Measurements from ENCODE around the gene SRGAP2.

DNA sequence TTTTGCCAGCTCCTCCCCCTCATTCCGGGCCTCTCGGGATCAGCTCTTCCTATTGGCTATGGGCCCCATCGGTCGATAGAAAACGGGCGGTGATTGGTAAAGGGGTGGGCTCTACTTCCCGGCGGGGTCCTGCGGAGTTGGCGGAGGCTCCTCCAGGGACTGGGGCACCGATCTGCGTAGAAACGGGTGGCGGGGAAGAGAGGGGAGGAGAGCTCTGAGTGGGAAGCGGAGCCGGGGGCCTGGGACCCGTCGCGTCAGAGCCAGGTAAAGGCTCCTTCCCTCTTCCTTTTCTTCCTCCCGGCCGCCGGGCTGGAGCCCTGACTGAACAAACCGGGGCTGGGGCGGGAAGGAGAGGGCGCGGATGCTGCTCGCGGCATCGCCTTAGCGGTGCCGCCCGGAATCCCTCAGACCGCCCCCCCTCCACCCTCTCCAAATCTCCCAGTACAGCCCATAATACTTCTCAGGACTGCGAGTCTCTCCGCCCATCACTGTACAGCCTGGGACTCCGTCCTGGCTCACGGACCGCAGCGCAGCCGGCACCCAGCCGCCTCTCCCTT, at the start of gene SRGAP2:
SRGAP2 (plus strand) TSS at position 155 of the 557 bp plus-strand sequence.
- PRO-cap = no peak
- RAMPAGE, long total RNA = no peak

- PRO-cap = no peak
- RAMPAGE, long total RNA = no peak
These were observed 90.1 kb upstream of the IKBKE start for GRCh38 chr1:206380230-206380577.

DNA sequence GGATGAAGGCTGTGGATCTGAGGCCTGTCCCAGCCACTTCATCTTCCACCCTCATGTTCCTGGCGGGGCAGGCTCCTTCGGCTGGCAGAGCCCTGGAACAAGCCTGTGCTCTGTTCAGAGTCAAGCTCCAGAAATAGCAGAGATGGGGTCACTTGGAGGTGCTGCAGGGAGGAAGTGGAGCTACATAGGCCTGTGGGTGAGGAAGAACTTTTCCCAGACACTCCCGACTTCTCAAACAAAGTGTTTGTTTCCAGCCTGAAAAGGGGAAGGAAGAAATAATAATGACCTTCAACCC, 16.7 kb downstream of the IKBKE start:
- PRO-cap = no peak
- RAMPAGE, long total RNA = no peak

GRCh38 chr1:206508396-206509086, 1.2 kb downstream of the RASSF5 start:
- PRO-cap = no peak
- RAMPAGE, long total RNA = no peak

DNA sequence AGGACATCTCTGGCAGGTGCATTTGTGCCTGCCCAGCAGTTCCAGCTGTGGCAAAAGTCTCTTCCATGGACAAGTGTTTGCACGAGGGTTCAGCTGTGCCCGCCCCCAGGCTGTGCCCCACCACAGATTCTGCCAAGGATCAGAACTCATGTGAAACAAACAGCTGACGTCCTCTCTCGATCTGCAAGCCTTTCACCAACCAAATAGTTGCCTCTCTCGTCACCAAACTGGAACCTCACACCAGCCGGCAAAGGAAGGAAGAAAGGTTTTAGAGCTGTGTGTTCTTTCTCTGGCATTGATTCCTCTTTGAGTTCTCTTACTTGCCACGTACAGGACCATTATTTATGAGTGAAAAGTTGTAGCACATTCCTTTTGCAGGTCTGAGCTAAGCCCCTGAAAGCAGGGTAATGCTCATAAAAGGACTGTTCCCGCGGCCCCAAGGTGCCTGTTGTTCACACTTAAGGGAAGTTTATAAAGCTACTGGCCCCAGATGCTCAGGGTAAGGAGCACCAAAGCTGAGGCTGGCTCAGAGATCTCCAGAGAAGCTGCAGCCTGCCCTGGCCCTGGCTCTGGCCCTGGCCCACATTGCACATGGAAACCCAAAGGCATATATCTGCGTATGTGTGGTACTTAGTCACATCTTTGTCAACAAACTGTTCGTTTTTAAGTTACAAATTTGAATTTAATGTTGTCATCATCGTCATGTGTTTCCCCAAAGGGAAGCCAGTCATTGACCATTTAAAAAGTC, 25.0 kb downstream of the EIF2D start:
- PRO-cap = no peak
- RAMPAGE, long total RNA = no peak

GRCh38 chr1:206634169-206634717, 1.1 kb upstream of the DYRK3 start:
- PRO-cap = no peak
- RAMPAGE, long total RNA = no peak

- PRO-cap = no peak
- RAMPAGE, long total RNA = no peak
These were observed 2.4 kb downstream of the MAPKAPK2 start for GRCh38 chr1:206687236-206687470.

- PRO-cap = no peak
- RAMPAGE, long total RNA = no peak
These were observed 17.4 kb downstream of the MAPKAPK2 start for GRCh38 chr1:206701960-206702673.

DNA sequence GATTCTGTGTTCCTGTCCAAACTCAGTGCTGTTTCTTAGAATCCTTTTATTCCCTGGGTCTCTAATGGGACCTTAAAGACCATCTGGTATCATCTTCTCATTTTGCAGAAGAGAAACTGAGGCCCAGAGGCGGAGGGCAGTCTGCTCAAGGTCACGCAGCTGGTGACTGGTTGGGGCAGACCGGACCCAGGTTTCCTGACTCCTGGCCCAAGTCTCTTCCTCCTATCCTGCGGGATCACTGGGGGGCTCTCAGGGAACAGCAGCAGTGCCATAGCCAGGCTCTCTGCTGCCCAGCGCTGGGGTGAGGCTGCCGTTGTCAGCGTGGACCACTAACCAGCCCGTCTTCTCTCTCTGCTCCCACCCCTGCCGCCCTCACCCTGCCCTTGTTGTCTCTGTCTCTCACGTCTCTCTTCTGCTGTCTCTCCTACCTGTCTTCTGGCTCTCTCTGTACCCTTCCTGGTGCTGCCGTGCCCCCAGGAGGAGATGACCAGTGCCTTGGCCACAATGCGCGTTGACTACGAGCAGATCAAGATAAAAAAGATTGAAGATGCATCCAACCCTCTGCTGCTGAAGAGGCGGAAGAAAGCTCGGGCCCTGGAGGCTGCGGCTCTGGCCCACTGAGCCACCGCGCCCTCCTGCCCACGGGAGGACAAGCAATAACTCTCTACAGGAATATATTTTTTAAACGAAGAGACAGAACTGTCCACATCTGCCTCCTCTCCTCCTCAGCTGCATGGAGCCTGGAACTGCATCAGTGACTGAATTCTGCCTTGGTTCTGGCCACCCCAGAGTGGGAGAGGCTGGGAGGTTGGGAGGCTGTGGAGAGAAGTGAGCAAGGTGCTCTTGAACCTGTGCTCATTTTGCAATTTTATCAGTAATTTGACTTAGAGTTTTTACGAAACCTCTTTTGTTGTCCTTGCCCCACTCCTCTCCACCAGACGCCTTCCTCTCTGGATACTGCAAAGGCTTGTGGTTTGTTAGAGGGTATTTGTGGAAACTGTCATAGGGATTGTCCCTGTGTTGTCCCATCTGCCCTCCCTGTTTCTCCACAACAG, 38.1 kb upstream of the IL19 start:
- PRO-cap = no peak
- RAMPAGE, long total RNA = no peak

- PRO-cap = no peak
- RAMPAGE, long total RNA = no peak
These were observed 12.2 kb upstream of the IL10 start for GRCh38 chr1:206784331-206785152.

DNA sequence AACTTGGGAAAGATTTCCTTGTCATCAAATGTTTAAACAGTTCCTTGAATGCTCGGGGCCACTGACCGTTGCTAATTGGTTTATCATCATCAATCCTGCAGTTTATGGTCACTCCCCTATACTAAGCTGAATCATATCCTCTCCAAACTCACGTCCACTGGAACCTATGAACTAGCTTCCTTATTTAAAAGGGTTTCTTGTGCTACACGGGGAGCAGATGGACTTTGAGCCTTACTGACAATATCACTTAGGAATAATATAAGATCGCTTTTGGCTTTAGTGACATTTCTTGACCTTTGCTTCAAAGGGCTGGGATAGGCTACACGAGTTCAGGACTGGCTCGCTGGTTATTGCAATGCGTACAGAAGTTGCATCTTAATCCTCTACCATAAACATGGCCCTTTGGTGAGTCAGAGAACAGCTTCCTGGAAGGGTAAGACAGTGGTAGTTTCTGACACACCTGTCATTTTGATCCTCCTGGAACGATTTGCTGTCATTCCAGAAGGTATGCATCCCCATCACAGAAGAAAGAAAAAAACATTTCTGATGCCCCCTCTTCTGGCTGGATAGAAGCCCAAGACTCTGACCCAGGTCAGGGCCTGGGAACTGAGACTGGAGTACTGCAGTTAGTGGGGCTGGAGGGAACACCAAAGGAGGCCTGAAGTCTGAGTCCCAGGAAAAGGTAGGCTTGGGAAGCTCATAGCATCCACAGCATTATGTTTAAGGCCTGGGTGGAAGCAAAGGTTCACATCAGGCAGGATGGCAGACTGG, 5.6 kb upstream of the FCMR start:
- PRO-cap = no peak
- RAMPAGE, long total RNA = no peak

- PRO-cap = no peak
- RAMPAGE, long total RNA = no peak
These were observed 9.7 kb upstream of the FCMR start for GRCh38 chr1:206931312-206931948.

GRCh38 chr1:207004708-207005362, 27.7 kb downstream of the C1orf116 start:
- PRO-cap = no peak
- RAMPAGE, long total RNA = no peak

DNA sequence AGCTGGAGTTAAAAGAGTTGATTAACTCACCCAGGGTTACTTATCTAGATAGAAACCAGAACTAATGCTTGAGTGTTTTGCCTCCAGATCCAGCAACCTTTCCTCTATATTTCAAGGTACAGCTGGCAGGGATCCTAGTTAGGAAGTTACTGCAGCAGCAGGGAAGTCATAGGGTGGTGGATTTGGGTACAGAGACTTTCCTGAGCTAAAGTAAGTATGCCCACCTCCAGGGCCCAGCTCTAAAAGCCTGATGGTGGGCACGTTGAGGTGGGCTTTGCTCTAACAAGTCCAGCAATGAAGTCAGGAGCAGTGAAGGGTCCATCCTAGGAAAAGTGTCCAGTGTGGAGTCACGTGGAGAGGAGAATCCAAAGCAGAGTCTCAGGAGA, 27.0 kb downstream of the C1orf116 start:
- PRO-cap = no peak
- RAMPAGE, long total RNA = no peak

GRCh38 chr1:207009297-207009960, 23.1 kb downstream of the C1orf116 start:
- PRO-cap = no peak
- RAMPAGE, long total RNA = no peak

- PRO-cap = no peak
- RAMPAGE, long total RNA = no peak
These were observed 12.9 kb downstream of the C1orf116 start for GRCh38 chr1:207019586-207020119.

DNA sequence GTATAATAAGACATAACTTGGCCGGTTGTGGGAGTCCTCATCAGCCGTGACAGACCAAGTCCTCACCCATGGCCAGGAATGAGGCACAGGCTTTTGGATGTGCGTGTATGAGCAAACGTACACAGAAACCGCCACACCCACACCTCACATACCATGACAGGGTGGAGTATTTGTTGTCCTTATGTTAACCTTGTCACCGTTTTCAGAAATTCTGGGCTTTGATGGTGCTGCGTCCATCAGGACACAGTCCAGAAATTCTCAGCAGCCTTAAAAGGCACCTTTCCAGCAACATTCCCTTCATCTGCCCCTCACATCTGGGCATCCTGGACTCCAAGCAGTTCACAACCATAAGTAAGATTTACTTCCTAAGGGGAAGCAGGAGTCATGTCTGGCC, 12.4 kb downstream of the C1orf116 start:
- PRO-cap = no peak
- RAMPAGE, long total RNA = no peak

DNA sequence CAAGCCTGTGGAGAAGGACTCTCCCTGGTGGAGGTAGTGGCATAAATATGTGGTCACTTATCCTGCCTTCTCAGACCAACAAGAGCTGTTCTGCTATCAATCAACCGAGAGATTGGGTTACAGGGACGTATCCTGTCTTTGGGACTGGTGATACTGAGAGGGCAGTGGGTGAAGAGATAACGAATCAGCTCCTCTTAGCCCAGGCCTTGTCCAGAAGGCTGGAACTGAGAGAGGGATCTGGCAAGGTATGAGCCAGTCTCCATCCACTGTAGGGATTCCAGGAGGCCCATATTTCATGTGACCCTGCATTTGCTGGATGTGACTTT, 11.4 kb downstream of the C1orf116 start:
- PRO-cap = no peak
- RAMPAGE, long total RNA = no peak

DNA sequence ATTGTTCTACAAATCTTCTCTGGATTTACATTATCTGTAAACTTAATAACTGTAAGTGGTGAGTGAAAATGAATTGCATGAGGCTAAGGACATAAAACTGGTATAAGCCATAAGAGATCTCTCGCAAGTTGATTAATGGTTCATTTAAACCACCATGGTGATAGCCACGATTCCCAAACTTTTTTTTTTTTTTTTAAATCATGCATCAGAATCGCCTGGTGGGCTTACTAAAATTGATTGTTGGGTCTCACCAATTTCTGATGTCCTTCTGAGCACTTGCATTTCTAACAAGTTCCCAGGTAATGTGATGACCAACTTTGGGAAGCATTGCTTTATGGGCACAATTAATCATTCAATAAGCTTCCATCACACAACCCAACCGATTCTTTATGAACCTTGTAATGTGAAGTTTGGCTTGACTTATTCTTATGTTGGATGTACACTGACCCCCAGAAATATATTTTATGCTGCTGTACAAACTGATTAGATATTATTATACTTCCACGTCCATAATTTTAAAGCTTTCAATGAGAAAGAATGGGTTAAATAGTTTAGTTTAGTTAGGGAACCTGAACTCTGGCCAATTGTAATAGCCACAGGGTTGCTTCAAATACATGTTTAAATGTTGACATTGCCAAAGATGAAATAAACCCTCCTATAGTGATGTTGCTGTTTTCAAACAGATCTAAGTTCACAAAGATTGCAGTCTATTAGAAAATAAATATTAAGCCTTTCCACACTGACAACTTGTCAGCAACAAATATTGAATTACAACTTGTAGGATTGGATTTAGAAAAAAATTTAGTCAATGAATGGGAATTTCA, 8.0 kb downstream of the YOD1 start:
- PRO-cap = no peak
- RAMPAGE, long total RNA = no peak

DNA sequence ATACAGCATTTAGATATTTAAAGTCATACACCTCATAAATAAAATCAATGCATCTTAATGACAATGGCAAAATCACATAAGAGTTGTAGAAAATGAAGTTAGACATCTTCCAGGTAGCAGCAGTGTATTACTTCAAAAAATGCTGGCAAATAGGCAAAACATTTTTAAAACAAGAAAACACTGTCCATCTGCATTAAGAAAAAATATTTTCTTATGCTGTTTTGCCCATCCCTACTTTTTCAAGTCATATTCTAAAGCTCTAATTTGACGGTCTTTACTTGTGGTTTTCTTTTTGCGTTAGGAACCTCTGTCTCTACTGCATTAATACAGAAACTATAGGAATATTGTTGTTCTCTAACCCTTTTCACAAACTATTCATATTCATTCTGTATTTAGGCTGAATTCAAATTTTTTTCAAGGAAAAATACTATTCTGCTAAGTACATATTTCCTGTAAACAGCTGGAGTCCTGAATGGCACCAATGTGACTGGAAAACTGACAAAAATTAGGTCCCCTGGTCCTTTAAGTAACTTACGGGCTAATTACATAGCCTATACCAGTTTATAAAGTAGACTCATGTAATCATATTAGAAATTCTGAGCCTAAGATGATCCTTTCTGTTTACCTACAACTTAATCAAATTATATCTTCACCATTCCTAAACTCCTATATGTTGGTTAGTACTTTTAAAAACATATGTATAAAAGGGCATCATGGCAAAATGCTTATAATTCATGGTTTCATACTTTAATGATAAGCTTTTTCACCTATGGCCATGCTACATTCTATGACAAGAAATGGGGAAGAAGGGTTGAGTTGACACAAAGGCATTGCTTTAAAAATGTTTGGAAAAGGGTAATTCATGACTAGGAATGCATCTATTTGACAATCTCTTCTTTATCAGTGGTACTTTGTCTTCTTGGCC, 6.9 kb downstream of the YOD1 start:
- PRO-cap = no peak
- RAMPAGE, long total RNA = no peak